Peripheral blood mononuclear cell (primary cell): ENCODE measurements around the gene SLC12A8.

- PRO-cap, 8 experiments: no peak in any of the 8 experiments
Measured at GRCh38 chr3:123695632-123696826, 111.2 kb upstream of the HACD2 start.

DNA sequence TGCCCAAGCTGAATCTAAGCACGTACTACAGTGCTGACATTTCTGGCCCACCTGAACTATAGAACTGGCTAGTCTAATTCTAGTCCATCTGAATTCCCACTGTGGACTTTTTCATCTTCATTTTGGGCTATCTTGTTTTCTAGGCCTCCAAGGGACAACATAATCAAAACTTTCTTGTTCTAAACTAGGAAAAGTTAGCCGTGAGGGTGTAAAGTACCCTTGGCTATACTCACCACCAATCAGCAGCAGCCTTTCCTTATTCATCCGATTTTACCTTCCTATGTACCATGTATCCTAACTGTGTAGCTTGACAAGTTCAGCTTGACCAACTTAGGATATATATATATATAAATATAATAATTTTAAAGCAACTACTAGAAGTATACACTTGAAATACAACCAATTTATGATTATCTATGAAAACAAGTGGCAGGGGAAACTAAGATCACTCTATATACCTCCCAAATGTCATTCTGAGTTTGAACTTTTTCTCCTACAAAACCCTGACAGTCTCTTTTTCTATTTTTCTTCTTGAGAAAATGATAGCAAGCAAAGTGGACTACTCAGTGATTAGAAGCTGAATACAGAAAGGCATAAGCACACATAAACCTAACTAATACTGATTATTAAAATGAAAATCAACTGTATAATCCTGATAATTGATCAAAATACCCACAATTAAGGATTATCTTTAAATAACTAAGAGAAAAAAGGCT lies 5.7 kb downstream of the CCDC14 start:
- PRO-cap, 8 experiments: no peak in any of the 8 experiments

GRCh38 chr3:124078847-124079326 lies 45.7 kb downstream of the KALRN start:
- PRO-cap, 8 experiments: no peak in any of the 8 experiments

- PRO-cap, 8 experiments: no peak in any of the 8 experiments
Measured at GRCh38 chr3:124157048-124157453, 123.9 kb downstream of the KALRN start.

GRCh38 chr3:124512795-124513557 lies 217.3 kb upstream of the UMPS start:
- PRO-cap, 8 experiments: no peak in any of the 8 experiments

DNA sequence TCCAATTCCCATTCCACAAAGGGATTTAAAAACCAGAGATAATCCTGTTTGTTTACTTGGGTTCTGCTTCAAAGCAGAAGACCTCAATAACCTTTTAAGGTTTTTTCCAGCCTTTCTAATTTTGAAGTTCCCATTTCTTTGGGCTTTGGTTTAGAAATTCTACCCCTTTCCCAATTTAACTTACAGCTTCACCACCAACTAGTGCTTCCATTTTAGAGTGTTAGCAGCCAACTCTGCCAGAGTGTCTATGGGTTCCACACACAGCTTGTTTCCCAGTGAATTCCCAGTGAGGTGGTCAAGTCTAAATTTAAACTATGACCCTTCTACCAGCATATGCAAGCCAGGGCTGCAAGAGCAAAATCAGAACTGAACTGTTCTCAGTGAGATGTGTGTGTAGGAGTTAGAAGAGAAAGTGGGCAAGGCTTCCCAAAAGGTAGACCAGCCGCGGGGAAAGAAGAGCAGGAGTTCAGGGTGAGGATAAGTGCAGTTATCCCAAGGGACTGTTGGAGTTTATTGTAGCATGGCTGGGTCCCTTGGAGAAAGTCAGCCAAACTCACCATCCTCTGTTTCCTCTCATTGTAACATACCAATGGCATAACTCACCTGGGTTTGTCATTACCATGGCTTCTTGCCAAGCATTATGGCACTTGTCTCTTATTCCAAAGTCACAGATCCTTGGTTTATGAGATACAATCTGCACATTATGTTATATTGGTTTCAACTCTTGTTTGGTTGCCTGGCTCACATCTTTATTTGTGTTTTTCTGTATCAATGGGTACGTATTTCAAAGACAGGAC lies 130.4 kb upstream of the UMPS start:
- PRO-cap, 8 experiments: no peak in any of the 8 experiments

DNA sequence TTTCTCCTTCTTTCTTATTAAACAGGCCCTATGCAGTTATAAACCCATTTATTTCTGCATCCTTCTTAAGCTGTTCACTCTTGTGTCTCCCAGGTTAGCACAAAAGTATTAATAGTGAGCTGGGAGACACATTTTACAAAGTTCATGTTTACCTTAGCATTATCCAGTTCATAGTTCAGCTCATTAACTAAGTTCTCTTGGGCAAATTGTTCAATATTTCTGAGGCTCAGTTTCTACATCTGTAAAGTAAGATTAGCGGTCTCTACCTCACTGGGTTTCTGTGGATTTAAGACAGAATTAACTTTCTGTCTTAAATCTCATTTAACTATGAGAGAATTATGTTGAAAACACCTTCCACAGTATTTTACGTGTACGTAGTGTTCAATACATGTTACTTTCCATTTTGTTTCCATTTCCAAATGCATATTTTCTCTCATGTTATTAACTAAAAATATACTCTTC lies 31.1 kb upstream of the UMPS start:
- PRO-cap, 8 experiments: no peak in any of the 8 experiments

- PRO-cap, 8 experiments: no peak in any of the 8 experiments
Measured at GRCh38 chr3:124700726-124701542, 29.3 kb upstream of the UMPS start.

GRCh38 chr3:124757591-124757971 lies 27.3 kb downstream of the UMPS start:
- PRO-cap, 8 experiments: no peak in any of the 8 experiments

DNA sequence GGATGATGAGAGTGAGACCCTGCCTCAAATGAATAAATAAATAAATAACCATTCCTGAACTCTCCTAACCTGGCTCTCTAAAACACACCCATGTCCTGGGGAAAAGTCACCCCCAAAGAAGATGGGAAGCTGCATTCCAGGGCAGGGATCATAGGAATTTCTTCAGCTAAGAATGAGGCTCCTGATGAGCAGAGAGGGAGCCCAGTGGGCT lies 17.7 kb downstream of the ITGB5 start:
- PRO-cap, 8 experiments: no peak in any of the 8 experiments

DNA sequence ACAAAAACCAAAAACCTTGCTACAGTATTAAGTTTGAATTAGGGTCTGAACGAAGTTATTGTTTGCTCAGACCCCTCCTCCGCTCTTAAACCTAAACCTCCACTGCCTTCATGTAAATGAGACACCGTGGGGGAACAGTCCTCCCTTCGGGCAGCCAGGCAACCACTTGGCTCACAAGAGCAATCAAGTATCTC lies 1.5 kb downstream of the ITGB5 start:
- PRO-cap, 8 experiments: no peak in any of the 8 experiments

DNA sequence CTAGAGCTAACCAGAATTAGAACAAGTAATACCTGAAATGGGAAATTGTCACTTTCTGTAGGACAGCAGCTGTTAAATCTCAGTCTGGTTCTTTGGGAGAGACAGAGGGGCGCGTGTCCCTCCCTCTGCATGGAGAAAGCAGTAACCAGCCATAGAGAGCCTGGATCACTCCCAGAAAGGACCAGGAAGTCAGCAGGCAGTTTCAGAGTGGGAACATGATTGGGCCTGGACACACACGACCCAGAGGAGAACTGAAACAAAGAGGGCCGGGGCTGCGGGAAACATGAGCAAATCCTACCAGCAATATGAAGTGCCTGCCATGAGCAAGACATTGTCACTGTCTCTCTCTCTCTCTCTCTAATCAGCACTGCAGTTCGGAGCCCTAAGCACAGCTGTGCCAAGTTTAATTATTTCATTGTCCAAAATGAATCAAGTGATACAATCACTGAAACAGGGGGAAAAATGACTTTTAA lies 17.7 kb downstream of the MUC13 start:
- PRO-cap, 8 experiments: no peak in any of the 8 experiments

DNA sequence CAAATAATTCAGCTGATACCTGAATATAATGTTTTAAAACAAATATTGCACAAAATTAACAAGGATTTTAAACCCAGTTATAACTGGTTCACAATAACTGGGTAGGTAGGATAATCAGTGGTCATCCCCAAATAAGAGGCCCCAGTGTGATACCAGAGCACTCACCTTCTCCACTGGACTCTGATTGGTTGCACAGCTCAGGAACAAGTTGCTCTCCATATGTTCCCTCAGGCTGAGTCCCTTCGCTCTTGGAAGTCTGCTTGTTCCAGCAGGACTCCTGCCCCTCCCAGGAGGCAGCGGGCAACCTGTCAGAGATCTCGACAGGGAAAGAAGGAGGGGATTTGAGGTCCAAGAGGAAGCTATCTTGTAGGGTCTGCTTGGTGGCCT lies 51.5 kb upstream of the HEG1 start:
- PRO-cap, 8 experiments: no peak in any of the 8 experiments

- PRO-cap, 8 experiments: no peak in any of the 8 experiments
Measured at GRCh38 chr3:125155782-125156393, 56.7 kb downstream of the SLC12A8 start.

DNA sequence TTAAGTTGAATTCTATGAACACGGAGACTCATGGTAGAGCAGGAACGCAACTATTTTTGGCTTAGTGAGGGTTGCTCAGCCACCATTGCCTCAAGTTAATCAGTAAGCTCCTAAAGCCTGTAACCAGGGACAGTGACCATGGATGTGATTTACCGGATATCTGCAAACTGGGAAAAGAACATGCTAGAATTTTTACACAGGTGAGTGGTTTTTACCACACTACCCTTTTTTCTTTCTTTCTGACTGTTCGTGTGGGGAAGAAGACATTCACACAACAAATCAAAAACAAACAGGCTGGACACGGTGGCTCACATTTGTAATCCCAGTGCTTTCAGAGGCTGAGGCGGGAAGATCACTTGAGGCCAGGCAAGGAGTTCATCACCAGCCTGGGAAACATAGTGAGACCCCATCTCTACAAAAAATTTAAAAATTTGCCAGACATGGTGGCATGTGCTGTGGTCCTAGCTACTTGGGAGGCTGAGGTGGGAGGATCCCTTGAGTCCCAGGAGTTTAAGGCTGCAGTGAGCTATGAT lies 11.7 kb downstream of the SLC12A8 start:
- PRO-cap, 8 experiments: no peak in any of the 8 experiments

DNA sequence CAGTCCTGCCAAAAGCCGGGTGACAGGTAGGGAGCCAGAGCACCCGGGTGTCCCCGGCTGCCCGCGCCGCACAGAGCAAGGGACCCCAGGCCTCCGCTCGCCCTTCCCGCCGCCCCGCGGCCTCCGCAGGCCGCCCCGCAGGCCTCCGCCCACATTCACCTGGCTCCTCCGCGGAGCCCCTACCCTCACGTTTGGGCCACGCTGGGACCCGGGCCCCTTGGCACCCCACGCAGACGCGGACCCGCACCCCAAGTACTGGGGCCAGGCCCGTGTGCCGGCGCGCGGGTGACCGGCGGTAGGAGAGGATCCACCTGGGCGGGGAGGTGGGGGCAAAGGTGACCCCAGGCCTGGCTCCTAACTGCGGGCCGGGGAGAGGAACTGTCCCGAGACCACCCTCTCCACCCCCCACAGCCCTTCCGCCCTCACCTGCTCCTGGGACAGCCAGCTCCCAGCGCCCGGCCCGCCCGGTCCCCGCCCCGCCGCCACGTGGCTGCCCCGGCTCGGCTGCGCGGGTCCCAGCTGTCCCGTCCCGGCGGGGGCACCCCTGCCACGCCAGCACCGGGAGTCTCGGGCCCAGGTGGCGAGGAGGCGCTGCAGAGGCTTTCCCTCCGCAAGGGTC lies at the start of gene SLC12A8:
SLC12A8 (minus strand) TSS at position 475 of the 619 bp plus-strand sequence.
- PRO-cap, 8 experiments: no peak in any of the 8 experiments

DNA sequence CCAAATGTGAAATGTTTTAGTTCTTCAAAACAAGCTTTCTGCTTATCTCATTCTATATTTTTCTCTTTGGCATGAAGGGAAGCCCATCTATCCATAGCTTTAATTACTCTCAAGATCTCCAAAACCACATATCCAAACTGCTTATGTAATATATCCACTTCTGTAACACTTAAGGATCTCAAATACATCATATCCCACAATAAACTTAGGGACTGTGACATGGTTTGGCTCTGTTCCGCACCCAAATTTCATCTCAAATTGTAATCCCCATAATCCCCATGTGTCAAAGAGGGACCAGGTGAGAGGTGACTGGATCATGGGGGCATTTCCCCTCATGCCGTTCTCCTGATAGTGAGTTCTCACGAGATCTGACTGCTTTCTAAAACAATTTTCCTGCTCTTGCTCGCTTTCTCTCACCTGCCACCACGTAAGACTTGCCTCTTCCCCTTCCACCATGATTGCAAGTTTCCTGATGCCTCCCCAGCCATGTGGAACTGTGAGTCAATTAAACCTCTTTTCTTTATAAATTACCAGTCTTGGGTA lies 32.5 kb upstream of the SLC12A8 start:
- PRO-cap, 8 experiments: no peak in any of the 8 experiments

- PRO-cap, 8 experiments: no peak in any of the 8 experiments
Measured at GRCh38 chr3:125551874-125552593, 32.0 kb upstream of the SNX4 start.

DNA sequence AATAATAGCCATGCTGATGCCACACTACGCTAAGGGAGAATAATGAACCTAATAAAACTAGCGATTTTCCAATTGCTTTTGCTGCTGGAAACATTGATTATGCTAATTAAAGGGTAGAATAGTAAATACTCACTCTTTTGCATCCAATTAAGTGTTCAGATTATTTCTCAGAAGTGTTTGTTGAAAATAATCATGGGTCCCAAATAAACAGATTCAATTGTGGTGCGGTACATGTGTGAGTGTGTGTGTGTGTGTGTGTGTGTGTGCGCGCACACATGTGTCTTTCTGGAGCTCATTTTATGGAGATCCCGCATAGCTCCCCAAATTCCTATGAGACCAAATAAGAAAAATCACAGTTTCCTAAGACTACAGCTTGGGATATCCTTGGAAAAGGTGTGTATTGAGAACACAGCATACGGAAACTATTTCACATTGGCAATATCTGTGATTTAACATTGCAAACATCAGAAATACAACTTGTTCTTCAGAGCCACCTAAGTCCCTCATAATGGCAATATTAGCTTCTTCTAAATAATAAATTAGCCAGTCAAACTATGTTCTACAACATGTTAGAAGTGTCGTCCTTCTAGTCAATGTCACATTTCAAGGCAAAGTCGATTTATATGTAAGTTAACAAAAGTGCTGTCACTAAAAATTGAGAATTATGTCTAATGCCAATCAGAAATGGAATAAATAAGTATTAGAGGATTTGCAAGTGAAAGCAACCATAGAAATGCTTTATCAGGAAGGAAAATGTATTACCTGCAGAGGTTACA lies 81.2 kb upstream of the ROPN1B start:
- PRO-cap, 8 experiments: no peak in any of the 8 experiments

GRCh38 chr3:126102253-126102656 lies 18.3 kb upstream of the SLC41A3 start:
- PRO-cap, 8 experiments: no peak in any of the 8 experiments